ENCODE measurements around the genes GPC1, GPR35 and KIF1A.

DNA sequence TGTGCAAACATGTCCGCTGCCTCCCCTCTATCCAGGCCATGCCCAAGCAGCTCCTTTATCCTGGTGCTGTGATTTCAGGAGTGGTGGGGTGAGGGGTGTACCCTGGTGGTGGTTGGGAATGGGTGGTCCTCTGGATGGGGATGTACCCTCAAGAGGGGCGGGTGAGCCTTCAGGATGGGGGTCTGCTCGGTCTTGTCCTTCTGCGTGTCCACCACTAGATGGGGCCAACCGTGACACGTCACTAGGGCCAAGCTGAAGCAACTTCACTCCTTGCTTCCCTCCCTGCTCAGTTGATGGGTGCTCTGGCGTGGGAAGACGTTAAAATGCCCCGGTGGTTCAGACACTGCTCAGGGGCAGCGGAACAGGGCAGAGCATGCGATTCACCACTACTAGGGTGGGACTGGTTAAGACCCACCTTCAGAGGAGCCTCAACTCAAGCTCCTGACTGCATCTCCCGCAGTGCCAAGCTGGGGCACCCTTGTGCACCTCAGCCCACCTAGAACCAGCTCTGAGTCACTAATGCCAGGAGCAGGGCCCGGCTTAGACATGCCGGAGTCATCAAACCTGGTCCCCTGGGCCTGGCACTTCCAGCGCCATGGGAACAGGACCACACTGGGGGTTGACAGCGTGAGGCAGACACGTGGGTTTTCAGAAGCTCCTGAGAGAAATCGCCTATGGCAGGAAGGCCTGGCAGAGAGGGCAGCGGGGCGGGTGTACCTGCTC is 256.8 kb downstream of the HDAC4 start:
- PRO-cap, 2 experiments, result peak in 1 of 2 experiments; most common plus-strand start position 289 of the sequence (in 1)

- PRO-cap, 2 experiments, result peak in 1 of 2 experiments; most common plus-strand start chr2:239195590 (in 1); most common minus-strand start chr2:239195505 (in 1)
Measured at GRCh38 chr2:239195183-239196052, 205.4 kb downstream of the HDAC4 start.

- PRO-cap, 2 experiments, result no peak in any of the 2 experiments
Measured at GRCh38 chr2:239197202-239197627, 203.6 kb downstream of the HDAC4 start.

DNA sequence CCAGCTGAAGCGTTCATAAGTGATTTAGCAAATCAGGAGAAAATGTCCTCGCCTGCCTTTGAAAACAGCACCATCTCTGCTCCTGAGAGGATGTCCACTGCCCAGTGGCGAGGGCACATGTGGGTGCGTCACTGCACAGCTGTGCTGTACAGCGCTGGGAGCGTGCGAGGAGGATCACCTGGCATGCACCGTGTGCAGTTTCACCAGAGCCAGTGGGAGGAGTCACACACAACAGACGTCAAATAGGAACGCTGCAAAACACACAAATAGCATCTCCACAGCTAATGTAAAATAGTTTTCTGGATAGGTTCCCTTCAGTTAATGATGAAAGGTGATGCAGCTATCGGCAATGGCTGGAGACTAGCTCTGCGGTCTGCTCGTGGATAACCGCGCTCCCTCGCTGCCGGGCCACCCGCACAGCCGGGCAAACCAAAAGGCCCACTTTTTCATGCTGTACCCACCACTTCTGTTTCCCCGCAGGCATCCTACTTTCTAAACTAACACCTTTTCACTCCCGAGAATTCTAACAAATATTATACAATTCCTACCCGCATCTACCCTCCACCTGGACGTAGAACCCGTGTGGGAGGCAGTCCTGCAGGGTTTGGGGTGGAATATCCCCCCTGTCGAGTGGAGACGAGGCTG is 153.9 kb downstream of the HDAC4 start:
- PRO-cap, 2 experiments, result no peak in any of the 2 experiments

DNA sequence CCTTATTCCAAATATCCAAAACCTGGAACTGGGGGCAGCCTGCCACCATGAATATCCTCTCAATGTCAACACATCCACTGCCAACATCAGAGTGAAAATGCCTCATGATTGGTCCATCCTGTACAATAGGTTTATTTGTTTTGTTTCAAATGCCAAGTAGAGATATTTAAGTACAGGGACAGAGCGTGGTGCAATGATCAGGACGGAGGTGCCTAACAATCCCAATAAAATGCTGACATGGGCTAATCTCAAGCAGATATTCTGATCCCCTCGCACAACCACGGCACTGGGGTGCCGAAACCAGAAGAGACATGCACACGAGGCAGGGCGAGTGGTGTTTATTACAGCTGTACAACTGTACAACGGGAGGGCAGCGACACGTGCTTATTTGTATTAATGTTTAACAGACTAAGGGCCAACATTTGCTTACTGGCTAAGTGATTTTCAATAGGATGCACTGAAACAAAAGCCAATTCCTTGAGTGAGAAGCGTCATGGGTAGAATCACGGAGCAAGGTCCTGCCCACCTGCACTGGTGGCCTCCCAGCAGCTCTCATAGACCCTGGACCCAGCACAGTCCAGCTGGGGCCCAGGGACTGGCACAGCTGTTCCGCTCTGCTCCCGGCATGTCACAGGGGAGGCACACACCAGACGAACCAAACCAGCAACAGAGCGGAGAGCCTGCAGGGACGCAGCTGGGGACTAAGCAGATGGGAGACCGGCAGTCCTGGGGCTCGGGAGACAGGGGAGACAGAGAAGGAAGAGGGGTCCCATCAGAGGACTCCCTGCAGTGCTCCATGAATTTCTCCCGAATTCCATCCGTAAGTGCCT is 101.4 kb downstream of the HDAC4 start:
- PRO-cap, 2 experiments, result peak in 1 of 2 experiments; most common plus-strand start position 181 of the sequence (in 1); most common minus-strand start position 67 of the sequence (in 1)

DNA sequence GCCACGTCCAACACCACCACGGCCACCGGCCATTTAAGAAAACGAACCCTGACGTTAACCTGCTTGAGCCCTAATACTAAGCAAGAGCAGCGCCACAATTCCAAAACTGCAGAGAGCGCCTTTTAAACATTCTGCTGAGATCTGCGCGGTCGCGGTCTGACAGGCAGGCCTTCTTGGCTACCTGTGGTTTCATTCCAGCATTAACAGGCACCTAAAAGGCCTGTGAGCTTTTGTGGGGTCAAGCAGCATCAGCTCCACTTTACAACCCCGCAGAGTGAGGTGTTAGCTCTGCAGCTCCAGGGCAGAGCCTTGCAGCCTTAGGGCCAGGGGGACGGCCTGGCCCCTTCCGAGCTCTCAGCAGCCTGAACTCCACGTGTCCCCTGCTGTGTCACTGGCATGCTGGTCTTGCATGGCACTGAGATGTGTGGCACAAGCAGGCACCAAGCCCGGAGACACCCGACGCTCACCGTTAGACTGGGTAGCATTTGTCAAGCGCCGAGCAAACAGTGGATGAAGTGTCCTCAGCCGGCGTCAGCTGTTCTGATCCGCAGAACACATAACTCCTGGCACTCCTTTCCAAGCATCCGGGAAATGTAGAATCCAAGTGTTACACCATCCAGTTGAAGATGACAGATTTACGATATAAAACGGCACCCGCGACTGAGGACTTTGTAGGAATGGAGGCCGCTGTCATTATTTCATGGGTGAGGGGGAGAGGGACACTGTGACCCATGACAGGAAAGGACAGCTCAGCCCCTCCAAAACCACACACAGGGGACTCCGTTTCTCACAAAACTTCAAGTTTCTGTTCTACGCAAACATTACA is 89.7 kb downstream of the HDAC4 start:
- PRO-cap, 2 experiments, result peak in 1 of 2 experiments; most common minus-strand start position 417 of the sequence (in 1)

DNA sequence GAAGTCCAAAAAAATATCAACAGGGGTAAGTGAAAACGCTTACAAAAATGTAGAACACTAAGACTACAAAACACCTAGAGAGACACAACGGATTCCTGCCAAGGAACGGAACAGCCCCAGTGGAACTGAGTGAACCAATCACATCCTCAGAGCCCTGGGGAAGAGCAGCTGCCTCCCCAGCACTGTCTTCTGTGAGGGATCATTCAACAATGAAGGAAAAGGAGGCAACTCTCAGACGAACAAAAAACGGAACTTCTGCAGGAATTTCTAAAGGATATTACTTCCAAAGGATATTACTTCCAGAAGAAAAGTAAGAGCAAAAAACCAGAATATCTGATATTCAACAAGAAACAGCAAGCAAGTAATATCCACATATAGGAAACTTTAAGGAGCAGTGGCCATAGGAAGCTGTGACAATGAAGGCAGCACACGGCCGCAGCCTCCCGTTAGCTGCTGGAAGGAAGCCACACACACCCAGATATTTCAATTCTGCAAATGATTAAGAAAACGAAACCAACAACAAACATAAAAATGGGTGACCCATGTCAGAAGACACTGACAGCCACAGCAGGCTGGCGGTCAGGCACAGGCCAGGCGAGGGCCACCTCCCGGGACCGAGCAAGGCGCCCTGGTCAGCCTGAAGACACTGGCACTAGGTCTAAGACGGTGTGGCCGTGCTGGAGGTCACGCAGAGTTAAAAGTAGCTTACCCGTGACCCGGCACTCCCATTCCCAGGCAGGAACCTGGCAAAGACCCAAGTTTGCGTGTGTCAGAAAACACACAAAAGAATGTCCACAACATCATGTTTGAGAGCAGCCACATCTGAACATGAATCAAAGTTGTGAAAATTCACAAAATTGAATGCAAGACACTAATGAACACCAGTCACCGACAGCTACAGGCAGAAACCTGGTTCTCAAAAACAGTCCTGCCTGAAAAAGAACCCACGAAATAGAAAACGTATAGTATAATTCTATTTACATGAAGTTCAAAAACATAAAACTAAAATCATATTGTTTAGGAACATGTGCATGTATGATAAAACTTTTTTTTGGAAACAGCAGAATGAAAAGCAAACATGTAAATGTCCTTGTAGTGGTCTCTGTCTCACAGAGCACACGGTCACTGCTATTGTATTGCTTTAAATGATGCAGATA is 81.6 kb downstream of the HDAC4 start:
- PRO-cap, 2 experiments, result no peak in any of the 2 experiments

- PRO-cap, 2 experiments, result no peak in any of the 2 experiments
Measured at GRCh38 chr2:239321636-239322519, 78.9 kb downstream of the HDAC4 start.

DNA sequence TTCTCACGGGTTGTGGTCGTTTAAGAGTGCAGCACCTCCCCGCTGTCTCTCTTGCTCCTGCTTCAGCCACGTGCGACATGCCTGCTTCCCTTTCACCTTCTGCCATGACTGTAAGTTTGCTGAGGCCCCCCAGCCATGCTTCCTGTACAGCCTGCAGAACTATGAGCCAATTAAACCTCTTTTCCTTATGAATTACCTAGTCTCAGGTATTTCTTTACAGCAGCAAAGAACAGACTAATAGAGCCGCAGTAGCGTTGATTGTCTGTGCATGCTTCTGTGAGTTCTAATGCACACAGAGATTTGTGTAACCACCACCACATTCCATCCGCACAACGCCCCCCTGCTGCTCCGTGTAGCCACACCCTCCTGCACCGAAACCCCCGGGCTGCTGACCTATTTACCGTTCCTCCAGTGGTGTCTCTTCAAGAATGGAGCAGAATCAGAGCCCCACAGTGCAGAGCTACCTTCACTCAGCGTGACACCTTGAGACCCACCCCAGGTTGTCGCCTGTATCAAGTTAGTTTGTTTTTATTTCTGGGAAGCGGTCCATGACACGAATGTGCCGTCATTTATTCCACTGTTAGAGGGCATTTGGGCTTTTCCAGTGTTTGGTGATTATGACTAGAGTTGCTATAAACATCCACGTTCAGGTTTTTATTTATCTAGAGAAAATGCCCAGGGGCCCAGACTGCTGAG is 267.0 kb downstream of the NDUFA10 start:
- PRO-cap, 2 experiments, result no peak in any of the 2 experiments

- PRO-cap, 2 experiments, result peak in 1 of 2 experiments; most common plus-strand start chr2:239927782 (in 1)
Measured at GRCh38 chr2:239927194-239927984, 97.8 kb downstream of the NDUFA10 start.

- PRO-cap, 2 experiments, result no peak in any of the 2 experiments
Measured at GRCh38 chr2:240232495-240232874, 92.0 kb upstream of the OTOS start.

- PRO-cap, 2 experiments, result no peak in any of the 2 experiments
Measured at GRCh38 chr2:240232903-240233636, 92.6 kb upstream of the OTOS start.

GRCh38 chr2:240435104-240436137 is at the start of gene GPC1:
Gene GPC1, plus strand, starts transcription at chr2:240435663.
- PRO-cap, 2 experiments, result peak in 1 of 2 experiments; most common plus-strand start chr2:240435663 (in 1); most common minus-strand start chr2:240435202 (in 1)

GRCh38 chr2:240576355-240577057 is 8.2 kb downstream of the RNPEPL1 start:
- PRO-cap, 2 experiments, result no peak in any of the 2 experiments

- PRO-cap, 2 experiments, result no peak in any of the 2 experiments
Measured at GRCh38 chr2:240624861-240625861, at the start of gene GPR35. Gene GPR35, plus strand, starts transcription at chr2:240625480.

DNA sequence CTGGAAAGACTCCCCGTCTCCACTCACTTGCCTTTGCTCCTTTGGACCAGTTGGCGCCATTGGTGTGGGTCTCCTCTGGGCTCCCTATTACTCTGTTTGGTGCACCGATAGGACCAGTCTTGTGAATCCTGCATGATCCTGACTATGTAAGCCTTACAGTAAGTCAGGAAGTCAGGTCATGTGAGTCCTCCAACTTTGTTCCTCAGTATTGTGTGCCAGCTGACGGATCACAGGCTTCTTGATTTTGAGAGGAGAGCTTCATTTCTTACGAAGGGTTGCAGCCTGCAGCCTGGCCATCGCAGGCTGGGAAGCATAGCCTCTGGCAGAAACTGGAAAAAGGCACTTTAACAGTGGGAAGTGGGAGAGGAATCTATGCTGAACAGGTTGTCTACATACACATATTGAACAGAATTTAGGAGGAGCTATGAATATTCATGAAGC is 13.8 kb downstream of the AQP12A start:
- PRO-cap, 2 experiments, result no peak in any of the 2 experiments

- PRO-cap, 2 experiments, result peak in 1 of 2 experiments; most common plus-strand start chr2:240820422 (in 1); most common minus-strand start chr2:240820219 (in 1)
Measured at GRCh38 chr2:240820049-240820932, at the start of gene KIF1A. Gene KIF1A, minus strand, starts transcription at chr2:240820219.

DNA sequence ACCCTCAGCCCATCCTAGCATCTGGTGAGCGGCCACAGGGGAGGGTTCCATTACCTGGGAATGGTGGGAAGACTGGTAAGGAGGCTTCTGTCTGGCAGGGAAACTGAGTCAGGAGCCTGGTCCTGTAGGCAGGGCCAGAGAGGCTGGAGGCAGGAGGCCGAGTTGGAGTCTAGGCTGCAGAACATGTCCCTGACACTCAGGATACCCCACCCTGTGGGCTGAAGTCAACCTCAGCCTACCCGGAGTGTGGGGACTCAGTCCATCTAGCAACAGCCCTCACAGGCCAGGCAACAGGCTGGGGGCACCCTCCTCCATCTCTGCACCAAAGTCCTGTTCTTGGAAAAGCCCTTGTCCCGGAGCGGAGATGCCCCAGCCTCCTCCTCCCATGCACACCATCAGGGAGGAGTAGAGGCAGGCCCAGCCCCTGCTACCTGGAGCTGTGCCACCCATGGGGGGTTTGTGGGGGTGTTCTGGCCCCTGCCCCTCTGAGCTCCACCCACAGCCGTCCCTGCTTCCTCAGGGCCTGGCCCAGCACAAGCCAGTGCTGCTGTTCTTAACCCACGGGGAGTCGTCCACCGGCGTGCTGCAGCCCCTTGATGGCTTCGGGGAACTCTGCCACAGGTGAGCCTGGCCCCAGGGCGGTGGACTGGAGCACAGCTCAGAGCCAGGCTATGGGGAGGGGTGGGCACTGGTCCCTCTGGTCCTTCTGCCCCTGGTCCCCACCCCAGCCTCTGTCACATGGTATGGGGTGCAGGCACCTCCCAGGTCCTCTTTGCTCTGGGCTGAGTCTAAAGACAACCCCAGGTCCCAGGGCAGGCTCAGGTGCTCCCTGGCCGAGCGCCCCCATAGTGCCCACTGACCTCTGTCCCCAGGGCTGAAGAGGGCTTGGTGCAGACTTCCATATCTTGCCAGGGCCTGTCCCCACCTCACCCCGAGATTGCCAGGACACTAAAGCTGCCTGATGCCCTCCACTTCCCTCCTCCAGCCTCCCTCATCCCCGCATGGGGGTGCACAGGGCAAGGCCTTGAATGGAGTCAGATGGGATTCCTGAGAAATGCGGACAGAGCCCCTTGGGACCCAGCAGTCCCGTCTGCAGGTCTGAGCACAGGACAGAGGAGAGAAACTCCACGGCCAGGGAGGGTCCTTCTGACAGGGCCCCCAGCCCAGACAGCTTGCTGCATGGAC is 2.6 kb downstream of the AGXT start:
- PRO-cap, 2 experiments, result no peak in any of the 2 experiments

- PRO-cap, 2 experiments, result no peak in any of the 2 experiments
Measured at GRCh38 chr2:240880199-240880490, 11.5 kb downstream of the AGXT start.

- PRO-cap, 2 experiments, result no peak in any of the 2 experiments
Measured at GRCh38 chr2:240891926-240892542, 3.9 kb downstream of the MAB21L4 start.

Data from cerebral cortex (tissue), 2 donors.